ENCODE data around the genes PET100 and MAP2K7.

DNA sequence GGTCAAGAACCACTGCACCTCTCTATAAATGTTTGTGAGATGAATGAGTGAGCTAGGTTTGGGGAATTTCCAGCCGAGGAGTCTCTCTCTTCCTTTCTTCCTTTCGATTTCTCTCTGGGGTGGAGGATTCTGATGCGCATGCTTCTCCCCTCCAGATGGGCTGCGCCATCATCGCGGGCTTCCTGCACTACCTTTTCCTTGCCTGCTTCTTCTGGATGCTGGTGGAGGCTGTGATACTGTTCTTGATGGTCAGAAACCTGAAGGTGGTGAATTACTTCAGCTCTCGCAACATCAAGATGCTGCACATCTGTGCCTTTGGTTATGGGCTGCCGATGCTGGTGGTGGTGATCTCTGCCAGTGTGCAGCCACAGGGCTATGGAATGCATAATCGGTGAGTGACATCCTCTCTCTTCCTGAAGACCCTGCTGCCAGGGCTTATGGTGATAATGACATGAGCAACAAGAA is 38.9 kb downstream of the ADGRE1 start:
- RRBS, result no CpG with 5 or more reads among the region's 9 CpGs

- RRBS, result no CpG with 5 or more reads among the region's 7 CpGs
Measured at GRCh38 chr19:7250972-7251460, 43.2 kb downstream of the INSR start.

- RRBS, result no CpG with 5 or more reads among the region's 12 CpGs
Measured at GRCh38 chr19:7258894-7259725, 35.1 kb downstream of the INSR start.

- RRBS, result 91% methylated on average over 3 of the region's 18 CpGs
Measured at GRCh38 chr19:7267917-7268580, 26.2 kb downstream of the INSR start.

- RRBS, result no CpG with 5 or more reads among the region's 10 CpGs
Measured at GRCh38 chr19:7340874-7341427, 7.8 kb upstream of the ARHGEF18 start.

DNA sequence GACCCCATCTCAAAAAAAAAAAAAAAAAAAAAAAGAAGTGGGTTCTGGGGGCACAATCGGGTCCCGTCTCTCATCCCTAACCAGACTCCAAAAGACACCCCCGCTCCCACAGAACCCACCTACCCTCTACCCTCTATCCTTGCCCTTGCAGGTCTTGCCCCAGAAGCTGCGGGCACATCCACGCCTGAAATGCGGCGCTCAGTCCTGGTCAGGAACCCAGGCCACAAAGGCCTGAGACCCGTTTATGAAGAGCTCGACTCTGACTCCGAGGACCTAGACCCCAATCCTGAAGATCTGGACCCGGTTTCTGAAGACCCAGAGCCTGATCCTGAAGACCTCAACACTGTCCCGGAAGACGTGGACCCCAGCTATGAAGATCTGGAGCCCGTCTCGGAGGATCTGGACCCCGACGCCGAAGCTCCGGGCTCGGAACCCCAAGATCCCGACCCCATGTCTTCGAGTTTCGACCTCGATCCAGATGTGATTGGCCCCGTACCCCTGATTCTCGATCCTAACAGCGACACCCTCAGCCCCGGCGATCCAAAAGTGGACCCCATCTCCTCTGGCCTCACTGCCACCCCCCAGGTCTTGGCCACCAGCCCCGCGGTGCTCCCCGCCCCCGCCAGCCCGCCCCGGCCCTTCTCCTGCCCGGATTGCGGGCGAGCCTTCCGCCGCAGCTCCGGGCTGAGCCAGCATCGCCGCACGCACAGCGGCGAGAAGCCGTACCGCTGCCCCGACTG is 3.2 kb upstream of the MCOLN1 start:
- RRBS, result 96% methylated on average over 19 of the region's 49 CpGs

DNA sequence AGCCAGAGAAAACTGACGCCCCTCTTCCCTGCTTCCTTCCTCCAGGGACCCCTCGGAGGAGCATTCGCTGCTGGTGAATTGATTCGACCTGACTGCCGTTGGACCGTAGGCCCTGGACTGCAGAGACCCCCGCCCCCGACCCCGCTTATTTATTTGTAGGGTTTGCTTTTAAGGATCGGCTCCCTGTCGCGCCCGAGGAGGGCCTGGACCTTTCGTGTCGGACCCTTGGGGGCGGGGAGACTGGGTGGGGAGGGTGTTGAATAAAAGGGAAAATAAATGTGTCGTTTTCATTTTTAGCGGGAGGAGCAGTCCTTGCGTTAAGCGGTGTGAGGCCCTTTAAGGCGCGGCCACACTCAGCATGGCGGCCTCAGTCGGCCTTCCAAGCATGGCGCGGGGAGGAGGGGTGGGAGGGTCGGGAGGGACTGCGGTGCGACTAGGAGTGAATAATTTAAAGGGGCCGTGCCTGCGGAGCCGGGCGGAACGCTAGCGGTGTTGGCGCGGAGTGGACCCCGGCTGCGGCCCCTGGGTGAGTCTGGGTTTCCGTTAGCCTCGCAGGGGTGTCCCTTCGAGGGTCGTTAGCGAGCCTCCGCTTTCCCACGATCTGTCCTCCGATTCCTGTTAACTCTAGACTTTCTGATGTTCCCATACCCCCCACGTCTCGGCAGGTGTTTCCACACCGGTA is 1.7 kb upstream of the PNPLA6 start:
- RRBS, result 1% methylated on average over 7 of the region's 50 CpGs

DNA sequence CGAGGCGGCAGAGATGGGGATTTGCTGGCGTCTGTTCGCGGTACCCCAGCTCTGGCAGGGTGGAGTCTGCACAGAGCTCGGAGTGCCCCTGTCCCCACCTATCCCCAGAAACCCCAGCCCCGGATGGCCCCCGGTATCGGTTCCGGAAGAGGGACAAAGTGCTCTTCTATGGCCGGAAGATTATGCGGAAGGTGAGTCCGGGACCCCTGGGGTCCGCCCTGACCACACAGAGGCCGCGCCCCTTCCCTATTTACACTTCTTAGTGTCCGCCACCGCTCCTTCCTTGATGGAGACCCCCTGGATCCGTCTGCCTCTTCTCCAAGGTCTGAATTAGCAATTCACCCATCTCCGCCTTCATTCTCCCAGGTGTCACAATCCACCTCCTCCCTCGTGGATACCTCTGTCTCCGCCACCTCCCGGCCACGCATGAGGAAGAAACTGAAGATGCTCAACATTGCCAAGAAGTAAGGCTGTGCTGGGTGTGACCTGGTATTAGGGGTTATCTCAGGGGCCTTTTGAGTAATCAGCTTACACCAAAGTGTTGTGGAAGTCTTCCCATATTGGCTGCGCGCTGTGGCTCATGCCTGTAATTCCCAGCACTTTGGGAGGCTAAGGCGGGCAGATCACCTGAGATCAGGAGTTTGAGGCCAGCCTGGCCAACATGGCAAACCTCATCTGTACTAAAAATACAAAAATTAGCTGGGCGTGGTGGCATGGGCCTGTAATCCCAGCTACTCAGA is 736 bp downstream of the PNPLA6 start:
- RRBS, result no CpG with 5 or more reads among the region's 28 CpGs

DNA sequence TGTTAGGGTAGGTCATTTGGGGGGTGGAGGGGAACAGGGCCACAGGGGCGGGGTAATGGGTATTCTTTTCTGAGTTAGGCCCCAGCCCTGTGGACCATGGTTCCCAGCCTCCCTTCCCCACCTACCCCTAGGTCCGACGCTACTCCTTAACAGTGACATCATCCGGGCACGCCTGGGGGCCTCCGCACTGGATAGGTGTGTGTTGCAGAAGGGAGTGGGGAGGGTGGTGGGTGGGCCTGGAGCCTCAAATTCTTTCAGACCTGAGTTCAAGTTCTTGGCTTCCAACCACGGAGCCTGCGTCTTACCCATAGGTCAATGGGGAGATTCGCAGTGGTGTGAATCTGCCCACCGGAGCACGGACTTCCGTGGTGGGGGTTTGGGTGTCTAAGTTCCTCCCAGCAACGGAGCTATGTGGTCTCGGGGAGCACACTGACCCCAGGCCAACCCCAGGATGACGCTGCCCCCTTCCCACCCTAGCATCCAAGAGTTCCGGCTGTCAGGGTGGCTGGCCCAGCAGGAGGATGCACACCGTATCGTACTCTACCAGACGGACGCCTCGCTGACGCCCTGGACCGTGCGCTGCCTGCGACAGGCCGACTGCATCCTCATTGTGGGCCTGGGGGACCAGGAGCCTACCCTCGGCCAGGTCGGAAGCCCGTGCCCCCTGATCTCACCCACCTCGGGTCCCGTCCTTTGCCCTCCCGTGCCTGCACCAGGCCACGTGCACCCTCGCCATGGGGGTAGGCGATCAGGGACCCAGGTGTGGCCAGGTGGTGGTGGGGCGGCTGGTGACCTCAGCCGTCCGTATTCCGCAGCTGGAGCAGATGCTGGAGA is 18.8 kb downstream of the PNPLA6 start:
- RRBS, result 100% methylated on average over 1 of the region's 39 CpGs

DNA sequence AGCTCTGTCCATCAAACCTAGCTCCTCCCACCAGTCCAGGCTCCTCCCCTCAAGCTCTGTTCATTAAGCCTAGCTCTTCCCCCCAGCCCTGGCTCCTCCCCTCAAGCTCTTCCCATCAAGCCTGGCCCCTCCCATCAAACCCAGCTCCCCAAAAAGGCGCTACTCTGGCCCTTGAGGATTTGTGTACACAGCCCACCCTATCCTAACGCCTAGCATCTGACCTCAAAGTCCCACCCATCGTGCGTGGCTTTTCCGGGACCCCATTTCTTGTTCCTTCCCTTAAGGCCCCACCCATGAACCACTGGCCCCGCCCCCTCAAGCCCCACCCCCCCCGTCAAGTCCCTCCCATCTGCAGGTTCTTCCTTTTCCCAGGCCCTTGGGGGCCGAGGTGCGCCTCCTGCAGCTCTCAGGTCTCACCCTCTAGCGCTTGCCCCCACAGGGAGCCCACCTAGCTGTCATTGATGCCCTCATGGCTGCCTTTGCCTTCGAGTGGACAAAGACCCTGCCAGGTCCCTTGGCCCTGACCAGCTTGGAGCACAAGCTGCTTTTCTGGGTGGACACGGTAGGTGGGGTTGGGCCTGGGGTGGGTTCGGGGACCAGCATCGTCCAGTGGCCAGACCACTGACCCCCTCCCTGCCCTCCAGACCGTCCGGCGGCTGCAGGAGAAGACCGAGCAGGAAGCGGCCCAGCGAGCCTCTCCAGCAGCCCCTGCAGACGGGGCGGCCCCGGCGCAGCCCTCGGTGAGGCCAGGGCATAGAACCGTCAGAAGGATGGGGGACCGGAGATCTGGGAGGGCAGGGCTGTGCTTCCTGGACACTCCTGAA is 10.4 kb downstream of the CAMSAP3 start:
- RRBS, result 86% methylated on average over 11 of the region's 27 CpGs

DNA sequence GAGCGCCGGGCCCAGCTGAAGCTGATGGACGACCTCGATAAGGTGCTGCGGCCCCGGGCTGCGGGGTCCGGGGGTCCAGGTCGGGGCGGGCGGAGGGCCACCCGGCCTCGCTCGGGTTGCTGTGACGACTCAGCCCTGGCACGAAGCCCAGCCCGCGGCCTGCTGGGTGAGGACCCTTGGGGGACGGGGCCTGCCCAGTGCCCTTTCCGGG is 13.9 kb downstream of the XAB2 start:
- RRBS, result 57% methylated on average over 12 of the region's 20 CpGs

DNA sequence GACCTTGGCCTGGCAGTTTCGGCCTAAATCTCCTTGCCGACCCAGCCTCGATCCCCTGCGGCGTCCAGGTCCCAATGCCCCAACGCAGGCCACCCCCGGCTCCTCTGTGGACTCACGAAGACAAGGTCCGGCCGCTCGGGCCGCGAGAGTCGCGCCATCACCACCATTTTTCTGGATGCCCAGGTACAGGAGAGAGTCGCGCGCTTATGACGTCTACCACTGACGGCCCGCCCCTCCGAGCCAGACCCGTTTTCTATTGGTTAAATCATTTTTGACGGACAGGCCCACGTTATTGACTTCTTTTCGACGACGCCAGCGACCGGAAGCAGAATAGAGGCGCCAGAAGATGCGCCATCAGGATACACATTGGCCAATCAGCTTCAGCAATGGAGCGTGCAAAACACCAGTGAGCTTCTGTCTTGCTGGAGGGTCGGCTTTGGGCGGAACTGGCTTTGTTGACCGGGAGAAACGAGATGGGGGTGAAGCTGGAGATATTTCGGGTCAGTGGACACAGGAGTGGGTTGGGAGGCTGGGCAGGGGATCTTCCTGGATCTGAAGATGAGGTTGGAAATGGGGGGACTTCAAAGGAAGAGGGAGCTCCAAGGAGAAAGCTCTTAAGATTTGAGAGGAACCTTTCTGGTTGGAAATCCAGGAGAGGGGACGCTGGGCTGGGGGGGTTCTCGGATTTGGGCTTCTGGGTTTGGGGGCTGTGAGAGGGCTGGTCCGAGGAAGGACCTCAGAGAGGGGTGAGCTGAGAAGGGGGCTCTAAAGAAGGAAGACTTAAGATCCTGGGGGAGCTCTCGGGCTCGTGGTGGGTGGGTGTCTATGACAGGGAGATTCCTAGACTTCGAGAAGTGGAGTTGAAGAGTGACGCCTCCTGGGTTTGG is at the start of gene PET100:
PET100 (plus strand) TSS at position 433 of the 887 bp plus-strand sequence.
- RRBS, result no CpG with 5 or more reads among the region's 45 CpGs

DNA sequence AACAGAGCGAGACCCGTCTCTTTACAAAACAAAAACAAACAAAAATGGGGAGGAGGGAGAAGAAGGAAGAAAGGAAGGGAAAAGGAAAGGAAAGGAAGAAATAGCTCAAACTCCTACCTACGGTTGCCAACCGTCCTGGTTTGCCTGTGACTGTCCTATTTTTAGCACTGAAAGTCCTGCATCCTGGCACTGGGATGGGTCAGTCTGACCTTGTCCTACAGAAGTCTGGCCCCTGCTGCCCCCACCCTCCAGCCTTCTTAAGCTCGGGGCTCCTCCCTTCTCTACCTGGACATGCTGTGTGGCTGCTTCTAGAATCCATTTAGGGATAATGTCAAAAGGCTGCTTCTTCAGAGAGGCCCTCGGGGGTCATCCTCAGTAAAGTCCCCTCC is 1.2 kb upstream of the STXBP2 start:
- RRBS, result no CpG with 5 or more reads among the region's 6 CpGs

GRCh38 chr19:7637309-7638234 is 662 bp downstream of the STXBP2 start:
- RRBS, result 13% methylated on average over 10 of the region's 36 CpGs

GRCh38 chr19:7677646-7678740 is 1.1 kb downstream of the MCEMP1 start:
- RRBS, result 0% methylated on average over 1 of the region's 22 CpGs

DNA sequence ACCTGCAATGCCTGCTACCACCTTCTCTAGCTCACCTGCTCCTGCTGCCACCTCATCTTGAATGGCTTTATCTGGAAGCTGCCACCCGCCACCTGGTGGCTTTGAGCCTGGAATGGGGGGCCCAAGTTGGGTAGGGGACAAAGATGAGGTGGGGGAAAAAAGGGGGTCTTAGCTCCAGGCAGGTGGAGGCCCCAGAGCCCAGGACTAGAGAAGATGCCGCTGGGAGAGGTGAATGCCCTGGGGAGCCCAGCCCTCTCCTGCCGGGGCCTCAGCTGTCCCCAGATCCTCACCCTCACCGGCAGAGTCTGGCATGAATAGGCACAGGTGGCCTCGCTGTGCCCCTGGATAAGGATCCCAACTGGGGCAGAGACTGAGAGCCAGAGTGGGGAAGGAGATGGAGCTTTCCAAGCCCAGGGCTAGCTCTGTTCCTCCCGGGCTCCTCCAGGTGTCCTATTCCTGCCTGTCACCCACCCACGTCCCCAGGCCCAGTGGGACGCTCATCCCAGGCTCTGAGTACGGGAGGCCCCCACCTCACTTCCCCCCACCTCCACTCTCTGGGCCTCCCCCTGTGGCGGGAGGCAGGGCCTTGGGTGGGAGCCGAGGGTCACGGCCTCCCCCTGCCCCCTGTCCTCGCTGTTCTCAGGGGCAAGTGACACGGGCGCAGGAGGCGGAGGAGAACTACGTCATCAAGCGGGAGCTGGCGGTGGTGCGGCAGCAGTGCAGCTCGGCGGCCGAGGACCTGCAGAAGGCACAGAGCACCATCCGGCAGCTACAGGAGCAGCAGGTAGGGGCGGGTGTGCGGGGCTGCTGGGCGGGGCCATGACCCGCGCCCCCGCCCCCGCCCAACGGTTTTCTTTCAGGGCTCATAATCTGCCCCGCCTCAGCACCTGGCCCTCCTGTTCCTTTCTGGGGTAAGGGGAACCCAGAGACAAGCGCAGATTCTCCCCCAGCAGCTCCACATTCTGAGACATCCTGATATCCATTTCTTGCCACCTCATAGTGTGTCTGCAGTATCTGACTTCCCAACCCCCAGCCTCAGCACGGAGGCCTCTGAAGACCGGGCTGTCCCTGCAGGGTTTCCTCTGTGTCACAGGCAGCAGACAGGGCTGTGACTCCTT is 16.3 kb downstream of the PRR36 start:
- RRBS, result no CpG with 5 or more reads among the region's 36 CpGs

- RRBS, result no CpG with 5 or more reads among the region's 49 CpGs
Measured at GRCh38 chr19:7862759-7863198, 11.4 kb downstream of the PRR36 start.

- RRBS, result 2% methylated on average over 23 of the region's 107 CpGs
Measured at GRCh38 chr19:7903758-7904865, at the start of gene MAP2K7. MAP2K7 (plus strand) TSS chr19:7903877.

DNA sequence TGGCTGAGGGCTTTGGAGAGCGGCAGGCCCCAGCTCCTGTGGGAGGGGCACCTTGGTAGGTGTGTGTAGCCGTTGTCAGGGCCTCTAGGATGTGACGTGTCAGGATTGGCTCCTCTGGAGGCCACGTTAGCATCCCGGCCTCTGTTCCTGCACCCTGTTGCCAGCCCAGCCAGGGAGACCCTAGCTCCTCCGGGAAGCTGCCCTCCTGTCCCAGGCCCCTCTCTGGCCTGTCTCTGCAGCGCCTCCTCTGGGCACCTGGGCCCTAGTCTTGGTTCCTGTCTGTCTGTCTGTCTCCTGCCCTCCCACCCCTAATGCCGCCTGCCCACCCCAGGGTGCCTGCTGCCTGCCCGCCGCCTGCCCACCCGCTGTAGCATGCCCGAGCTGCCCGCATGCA is 4.9 kb downstream of the MAP2K7 start:
- RRBS, result 75% methylated on average over 2 of the region's 13 CpGs

DNA sequence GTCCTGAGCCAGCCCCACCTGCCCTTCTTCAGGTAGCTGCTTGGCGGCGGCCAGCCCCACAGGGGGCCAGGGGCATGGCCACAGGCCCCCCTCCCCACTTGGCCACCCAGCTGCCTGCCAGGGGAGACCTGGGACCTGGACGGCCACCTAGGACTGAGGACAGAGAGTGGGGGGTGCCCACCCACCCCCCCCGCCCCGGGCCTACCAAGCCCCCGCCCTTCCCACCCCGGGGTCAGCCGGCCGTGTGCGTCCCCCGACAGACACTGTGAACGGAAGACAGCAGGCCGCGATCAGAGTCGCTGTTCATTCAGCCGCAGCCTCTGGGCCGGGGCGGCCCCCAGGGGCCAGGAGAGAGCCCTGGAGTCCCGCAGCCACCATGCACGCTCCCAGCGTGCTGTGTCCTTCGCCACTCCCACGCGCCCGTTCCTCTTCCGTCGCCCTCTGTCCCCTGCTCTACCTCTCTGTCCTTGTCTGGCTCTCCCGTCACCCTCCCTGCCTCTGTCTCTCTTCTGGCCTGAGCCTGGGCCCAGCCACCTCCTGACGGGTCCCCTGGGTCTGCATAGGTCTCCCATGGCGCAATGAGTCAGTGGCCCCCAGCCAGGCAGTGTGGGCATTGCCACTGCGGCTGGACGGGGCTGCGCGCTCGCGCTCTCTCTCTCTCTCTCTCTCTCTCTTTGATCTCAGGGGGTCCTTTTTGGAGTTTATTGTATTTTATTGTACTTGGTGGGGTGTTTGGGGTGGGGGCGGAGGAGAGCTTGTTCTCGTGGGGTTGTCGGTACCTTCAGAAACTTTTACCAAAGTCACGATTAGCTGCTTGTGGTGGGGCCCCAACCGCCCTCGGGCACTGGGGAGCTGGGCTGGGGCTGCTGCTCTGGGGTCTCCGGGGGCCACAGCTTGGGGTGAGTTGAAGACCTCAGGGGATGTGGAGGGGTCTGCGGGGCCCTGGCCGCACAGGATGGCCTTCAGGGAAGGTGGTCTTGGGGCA is 1.9 kb upstream of the TGFBR3L start:
- RRBS, result 100% methylated on average over 4 of the region's 45 CpGs